Neutrophil (primary cell): ENCODE measurements around a stretch of chr6.

DNA sequence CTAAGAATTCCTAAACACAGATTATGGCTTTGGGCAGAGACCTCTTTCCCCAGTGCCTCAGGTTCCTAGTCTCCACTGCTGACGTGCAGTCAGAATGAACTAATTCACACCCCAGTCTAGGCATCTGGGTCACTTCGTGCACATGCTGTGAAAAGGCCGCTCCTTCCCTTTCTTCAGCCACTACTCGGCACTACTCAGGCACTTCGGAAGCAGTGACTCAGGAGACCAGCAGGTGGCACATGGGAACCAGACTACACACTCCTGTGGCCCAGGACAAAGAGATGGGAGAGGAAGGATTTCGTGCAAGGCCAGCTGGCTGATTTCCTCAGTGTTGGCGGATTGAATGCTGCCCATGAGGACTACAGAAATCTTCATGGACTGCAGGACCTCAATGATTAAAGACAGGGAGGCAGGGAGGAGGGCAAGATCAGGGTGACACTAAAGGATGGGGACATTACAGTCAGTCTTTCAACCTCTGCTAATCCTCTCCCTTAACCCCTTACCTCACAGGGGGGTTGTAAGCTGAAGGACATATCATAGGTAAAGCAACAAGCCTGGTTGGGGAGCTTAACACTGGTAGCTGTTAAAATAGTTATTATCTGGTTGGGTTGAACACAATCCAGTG lies 117.8 kb upstream of the SPACA1 start:
- PRO-cap: no peak

DNA sequence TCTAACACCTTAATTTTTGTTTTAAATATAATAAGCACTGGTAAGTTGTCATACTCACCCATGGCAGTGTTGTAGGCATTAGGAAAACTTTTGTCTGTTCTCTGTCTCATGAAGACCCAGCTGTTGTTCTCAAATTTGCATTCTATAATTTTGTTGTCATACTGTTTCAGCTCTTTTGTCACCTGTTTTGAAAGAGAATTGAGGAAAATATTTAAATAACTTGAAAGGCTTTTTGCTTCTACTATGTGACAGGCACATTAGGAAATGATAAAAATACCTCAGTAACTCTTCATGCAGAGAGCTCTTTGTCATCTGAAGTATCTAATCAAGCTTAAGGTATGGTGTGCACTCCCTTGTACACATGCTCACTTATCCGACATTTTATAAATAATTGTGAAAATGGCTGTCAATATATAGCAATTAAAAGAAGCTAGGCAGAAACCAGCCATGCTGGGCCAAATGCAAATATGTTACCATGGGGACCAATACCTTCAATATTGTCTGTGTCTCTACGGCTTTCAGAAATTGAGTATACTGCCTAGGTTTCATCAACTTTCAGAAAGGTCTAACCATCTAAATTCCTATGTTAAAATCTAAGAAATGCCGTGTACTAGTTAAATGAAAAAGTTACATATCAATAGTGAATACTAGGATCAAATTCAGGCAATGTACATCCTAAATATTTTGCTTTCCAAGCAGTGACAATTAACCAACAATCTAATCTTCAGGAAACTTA lies 349.0 kb downstream of the RNGTT start:
- PRO-cap: no peak

- PRO-cap: no peak
Measured at GRCh38 chr6:89079087-89079509, 1.5 kb upstream of the PNRC1 start.

DNA sequence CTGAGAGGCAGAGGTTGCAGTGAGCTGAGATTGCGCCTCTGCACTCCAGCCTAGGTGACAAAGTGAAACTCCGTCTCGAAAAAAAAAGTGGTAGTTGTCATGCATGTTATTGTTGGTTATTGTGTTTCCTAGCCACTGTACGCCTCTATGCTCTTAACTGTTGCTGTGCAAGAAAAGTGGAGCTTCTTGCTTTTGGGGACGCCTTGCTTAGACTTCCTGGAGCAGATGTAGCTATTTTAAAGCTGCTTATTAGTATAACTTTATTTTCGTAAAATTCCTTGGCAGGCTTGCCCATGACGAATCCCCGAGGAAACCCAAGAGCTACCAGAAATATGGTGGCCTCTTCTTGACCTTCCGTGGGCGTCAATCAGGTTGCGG lies 17.3 kb downstream of the GABRR2 start:
- PRO-cap: no peak

DNA sequence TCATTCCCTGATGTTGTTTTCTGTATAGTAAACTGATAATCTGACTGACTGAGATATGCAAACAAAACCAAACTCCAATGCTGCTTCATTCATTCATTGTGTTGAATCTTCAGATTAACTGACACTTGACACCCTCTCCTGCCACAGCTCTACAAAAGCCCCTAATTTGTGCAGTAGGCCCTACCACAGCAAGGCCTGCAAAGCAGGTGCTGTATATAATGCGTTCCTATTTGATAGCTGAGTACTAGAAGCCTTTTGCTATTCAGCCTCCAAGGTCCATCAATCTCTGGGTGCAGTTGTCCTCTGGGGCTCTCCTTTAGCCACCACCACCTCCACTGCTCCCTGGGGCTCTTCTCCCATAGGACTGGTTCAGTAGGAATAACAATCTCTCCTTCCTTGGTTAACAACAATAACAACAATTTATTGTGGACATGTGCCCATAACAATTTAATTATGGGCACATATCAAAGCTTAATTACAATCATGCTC lies 1.6 kb upstream of the UBE2J1 start:
- PRO-cap: no peak

- PRO-cap: no peak
Measured at GRCh38 chr6:89356586-89357022, 4.1 kb upstream of the UBE2J1 start.

DNA sequence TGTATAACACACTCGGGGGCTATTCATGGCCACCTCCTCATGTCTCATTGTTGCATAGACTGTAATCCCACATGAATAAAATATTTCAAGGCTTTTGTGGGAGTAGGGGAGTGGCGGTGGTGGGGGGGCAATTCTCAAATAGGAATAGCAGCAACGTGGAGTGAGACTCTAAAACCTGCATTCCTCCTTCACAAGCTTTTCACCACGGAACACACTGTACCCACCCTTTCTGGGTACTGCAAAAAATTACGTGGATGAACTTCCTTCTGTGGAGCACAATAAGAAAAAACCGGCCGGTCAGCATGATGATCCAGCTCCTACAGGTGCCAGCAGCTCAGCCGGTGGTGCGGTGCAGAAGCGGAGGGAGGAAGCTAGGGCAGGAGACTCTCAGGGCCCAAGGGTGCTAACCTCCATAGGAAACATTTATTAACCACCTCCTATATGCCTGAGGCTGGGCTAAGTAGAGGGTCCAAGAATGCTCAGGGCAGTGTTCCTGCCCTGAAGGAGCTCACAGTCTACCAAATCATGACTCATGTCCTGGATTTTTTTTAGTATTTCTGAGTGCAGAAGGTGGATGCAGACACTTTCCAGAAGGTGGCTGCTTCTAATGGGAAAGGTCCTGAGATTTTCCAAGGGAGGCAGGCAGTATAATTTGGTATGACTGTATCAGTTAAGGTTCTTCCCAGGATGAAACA lies 1.1 kb upstream of the RRAGD start:
- PRO-cap: no peak

- PRO-cap: no peak
Measured at GRCh38 chr6:89630422-89631060, 8.0 kb downstream of the LYRM2 start.

DNA sequence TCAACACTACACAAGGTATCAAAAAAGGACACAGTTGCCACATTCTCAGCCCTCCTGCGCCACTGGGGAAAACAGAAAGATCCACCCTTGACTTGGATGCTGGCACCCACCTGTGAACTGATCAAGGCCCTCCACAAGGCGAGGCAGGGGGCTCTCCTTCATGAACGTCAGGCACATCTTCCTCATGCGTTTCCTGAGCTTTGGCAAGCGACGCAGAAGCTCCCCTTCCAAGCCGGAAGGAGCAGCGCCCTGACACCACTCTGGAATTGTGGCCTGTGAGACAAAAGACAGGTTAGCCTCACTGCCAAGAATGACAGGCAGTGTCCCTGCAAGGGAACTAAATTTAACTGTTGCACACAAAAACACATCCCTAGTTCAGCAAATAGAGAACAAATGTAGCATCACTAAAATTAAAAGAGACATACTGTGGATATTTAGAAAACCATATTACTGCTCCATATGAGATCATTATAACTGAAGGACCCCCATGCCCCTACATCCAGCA lies 42.0 kb upstream of the LYRM2 start:
- PRO-cap: no peak

- PRO-cap: unidirectional peak, plus-strand start at chr6:89829909
Measured at GRCh38 chr6:89829247-89830479, 10.1 kb upstream of the MDN1 start.

GRCh38 chr6:89834823-89835513 lies 15.4 kb upstream of the MDN1 start:
- PRO-cap: no peak

GRCh38 chr6:89985358-89985680 lies 91.0 kb downstream of the GJA10 start:
- PRO-cap: no peak

- PRO-cap: no peak
Measured at GRCh38 chr6:90009965-90010253, 115.6 kb downstream of the GJA10 start.

DNA sequence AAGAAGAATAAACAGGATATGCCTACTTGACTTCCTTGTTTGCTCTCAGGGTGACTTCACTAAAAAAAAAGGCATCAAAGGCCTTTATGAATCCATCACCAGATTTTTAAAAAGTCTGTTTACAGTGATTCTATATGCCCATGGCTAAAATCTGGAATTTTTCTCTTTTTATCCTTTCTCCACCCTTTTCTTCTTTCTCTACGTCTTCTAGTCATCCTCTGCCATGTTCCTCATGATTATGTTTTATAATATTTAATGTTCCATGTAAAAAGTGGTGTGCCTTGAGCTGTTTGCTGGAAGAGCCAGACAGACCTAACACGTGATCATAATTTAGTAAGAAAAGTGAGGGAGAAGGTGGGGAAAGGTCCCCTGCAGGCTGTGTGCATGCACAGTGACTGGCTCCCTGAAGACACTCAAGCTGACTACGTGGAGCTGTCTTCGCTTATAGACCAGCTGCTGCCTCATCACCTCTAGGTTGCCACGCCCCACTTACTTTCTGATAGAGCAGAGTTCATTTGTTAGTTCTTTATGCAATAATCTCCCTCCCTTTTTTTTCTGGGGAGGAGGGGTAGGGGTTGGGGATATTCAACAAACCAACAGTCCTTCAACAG lies 157.5 kb downstream of the BACH2 start:
- PRO-cap: no peak

- PRO-cap: no peak
Measured at GRCh38 chr6:90267149-90267773, 29.4 kb downstream of the BACH2 start.

- PRO-cap: no peak
Measured at GRCh38 chr6:90294981-90295827, 1.4 kb downstream of the BACH2 start.

- PRO-cap: no peak
Measured at GRCh38 chr6:90304237-90304784, 7.7 kb upstream of the BACH2 start.

- PRO-cap: no peak
Measured at GRCh38 chr6:90562391-90562752, 24.5 kb downstream of the MAP3K7 start.

- PRO-cap: no peak
Measured at GRCh38 chr6:90701242-90701700, 114.4 kb upstream of the MAP3K7 start.

- PRO-cap: no peak
Measured at GRCh38 chr6:91691505-91691864, 1104.6 kb upstream of the MAP3K7 start.